Cardiac ventricle fibroblast (primary cell): ENCODE measurements around a stretch of chr16.

- RAMPAGE, long total RNA: no peak
Measured at GRCh38 chr16:57797489-57798381, 4.6 kb downstream of the KIFC3 start.

DNA sequence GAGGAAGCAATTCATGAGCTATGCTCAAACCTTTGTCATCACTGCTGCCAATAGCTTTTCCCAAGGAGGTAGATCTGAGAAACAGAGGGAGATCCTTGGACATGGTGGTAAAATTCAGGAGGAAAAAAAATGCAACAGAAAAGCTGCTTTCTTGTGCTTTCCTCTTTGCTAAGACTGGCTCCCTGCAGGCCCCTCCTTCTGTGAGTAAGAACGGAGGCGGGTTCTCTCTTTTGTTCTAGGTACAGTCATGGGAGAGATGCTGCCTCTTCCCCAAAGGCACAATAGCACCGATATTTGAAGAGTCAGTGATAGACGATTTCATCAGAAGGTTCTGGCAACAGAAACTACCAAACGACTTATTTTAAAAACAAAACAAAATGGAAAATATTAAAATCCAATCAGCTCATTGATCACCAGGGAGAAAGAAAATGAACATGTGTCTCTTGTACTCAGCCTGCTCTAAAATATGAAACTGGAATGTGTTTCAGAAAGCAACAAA lies 32.6 kb upstream of the KIFC3 start:
- RAMPAGE, long total RNA: no peak

DNA sequence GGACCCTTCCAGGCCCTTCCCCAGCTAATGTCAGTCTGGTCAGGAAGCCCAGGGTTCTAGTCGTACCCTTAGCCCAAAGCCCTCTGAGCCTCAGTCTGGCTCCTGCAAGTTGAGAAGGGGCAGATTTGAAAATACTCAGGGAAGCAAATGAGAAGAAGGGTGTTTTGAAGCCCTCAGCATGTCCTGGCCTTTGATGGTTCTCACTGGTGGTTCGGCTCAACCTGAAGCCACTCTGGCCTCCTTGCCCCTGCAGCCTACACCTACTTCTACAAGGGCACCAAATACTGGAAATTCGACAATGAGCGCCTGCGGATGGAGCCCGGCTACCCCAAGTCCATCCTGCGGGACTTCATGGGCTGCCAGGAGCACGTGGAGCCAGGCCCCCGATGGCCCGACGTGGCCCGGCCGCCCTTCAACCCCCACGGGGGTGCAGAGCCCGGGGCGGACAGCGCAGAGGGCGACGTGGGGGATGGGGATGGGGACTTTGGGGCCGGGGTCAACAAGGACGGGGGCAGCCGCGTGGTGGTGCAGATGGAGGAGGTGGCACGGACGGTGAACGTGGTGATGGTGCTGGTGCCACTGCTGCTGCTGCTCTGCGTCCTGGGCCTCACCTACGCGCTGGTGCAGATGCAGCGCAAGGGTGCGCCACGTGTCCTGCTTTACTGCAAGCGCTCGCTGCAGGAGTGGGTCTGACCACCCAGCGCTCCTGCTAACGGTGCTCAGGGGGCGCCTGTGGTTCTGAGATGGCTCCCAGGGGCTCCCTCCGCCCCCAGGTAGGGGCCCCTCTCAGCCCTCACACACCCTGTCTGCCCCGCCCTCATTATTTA lies 19.4 kb downstream of the MMP15 start:
- RAMPAGE, long total RNA: no peak

- RAMPAGE, long total RNA: no peak
Measured at GRCh38 chr16:58196692-58197547, 986 bp downstream of the CSNK2A2 start.

DNA sequence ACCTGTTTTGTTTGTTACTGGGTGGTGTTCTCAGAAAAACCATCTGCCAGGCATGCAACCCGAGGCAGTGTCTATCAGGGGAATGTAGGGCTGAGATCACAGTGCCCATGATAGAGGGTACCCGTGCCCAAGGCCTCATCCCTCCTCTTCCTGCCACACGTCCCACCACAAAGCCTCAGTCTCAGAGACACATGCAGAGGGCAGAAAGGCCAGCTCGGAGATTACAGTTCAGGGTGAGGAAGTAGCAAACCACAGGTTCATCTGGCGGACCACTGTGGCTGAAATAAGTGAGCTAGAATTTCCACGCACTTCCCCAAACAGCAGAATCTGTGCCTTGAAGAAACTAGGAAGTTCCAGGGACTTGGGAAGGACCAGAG lies 33.8 kb downstream of the GINS3 start:
- RAMPAGE, long total RNA: no peak

DNA sequence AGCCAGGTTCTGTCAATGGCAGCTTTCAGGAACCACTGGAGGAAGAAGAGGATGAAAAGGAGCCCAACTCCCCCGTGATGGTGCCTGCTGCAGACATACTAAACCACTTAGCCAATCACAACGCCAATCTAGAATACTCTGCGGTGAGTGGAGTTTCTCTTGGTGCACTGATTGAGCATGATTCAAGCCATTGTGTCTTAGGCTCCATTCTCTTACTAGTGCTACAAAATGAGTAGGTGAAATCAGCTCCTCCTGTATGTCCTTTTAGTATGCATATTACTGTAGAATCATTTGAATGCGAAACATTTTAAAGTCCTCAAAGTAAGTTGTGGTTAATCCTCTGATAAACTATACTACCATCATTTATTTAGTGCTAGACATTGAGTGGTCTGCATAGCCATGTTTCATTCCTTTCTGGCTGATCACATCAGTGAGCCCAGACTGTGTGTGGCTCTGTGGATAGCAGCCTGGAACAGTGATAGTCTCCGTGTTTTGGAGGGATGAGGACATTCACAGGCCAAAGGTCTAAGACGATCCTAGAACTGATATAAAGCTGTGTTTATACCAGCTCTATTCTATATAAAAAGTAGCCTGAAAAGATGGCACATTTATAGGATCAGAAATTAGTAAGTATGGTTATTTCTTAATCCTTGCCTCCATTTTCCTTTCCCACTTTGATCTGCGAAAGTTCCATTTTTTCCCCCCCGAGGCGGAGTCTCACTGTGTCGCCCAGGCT lies 1.6 kb downstream of the SETD6 start:
- RAMPAGE, long total RNA: no peak

GRCh38 chr16:58542174-58542750 lies 26.9 kb downstream of the SETD6 start:
- RAMPAGE, long total RNA: no peak

DNA sequence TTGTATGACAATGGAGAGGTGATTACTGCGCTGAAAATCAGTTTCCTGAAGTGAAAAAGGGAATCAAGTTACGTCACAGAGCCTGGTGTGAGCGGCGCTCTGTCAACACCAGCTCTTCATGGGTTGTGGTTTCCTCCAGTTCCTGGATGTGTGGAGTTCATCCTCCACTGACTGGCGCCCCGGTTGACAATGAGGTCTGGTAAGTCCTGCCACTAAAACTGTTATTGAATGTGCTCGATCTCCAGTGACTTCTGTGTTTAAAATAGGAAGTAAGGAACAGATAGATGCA lies 21.8 kb upstream of the GOT2 start:
- RAMPAGE, long total RNA: no peak

DNA sequence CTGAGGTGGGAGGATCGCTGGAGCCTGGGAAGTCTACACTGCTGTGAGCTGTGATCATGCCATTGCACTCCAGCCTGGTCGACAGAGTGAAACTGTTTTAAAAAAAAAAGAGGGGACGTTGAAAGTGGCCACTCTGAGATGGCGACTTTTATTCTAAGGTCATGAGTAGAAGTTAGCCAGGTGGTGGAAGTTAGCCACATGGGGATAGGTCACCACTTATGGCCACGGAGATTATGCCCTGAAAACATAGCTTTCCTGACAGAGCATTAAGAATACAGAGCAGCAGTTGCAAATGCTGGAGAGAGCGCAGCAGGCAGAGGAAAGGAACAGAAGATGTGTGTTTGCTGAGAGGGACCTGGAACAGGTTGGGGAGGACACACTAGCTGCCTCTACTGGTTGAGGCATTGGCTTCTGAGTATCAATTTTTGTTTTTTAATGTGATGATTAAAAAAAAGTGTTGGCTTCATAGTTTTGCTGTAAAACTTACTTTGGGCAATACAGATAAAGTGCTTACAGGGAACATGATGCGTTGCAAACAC lies 118.3 kb upstream of the GOT2 start:
- RAMPAGE, long total RNA: no peak

DNA sequence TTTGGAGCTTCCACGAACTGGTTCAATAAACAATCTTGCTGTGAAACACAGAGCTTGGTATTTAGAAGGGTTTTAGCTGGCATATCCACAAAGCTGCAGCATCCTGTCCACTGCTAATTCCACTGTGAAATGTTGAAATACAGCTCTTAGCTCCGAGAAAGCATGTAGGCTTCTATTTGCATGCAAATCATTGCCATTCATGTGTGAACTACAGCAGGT lies 128.4 kb upstream of the GOT2 start:
- RAMPAGE, long total RNA: no peak

GRCh38 chr16:59170008-59170477 lies 435.9 kb upstream of the GOT2 start:
- RAMPAGE, long total RNA: no peak

DNA sequence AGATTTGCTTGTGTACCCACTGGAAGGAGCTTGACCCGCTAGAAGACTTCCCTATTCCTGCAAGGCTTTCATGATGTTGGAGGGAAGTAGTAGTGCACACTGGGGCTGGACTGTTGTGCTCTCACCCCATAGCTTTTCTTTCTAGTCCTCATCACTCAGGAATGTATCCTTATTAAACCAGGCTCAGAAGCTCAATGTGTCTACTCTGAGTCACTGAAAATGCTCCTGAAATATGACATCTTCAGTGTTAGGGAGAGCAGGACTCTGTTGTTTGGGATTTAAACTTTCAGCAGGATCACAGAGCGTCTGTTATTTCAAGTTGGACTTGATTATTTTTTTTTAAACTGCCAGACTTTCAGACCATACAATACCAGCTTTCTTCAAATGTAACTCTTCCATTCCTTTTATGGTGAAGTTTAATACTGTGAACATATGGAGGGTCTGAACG lies 257.6 kb downstream of the CDH11 start:
- RAMPAGE, long total RNA: no peak

GRCh38 chr16:65071325-65072278 lies 50.3 kb downstream of the CDH11 start:
- RAMPAGE, long total RNA: no peak

GRCh38 chr16:65124155-65124462 lies 2.2 kb upstream of the CDH11 start:
- RAMPAGE, long total RNA: no peak

- RAMPAGE, long total RNA: no peak
Measured at GRCh38 chr16:65176507-65177188, 54.8 kb upstream of the CDH11 start.

DNA sequence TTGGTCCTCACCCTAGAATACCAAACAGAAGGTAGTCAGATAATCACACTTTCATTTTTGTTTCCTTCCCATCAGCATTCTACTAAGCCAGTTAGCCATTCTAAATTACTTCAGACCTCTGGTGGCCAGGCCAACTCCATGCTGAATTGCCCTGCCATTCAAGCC lies 420.9 kb upstream of the CDH5 start:
- RAMPAGE, long total RNA: no peak

DNA sequence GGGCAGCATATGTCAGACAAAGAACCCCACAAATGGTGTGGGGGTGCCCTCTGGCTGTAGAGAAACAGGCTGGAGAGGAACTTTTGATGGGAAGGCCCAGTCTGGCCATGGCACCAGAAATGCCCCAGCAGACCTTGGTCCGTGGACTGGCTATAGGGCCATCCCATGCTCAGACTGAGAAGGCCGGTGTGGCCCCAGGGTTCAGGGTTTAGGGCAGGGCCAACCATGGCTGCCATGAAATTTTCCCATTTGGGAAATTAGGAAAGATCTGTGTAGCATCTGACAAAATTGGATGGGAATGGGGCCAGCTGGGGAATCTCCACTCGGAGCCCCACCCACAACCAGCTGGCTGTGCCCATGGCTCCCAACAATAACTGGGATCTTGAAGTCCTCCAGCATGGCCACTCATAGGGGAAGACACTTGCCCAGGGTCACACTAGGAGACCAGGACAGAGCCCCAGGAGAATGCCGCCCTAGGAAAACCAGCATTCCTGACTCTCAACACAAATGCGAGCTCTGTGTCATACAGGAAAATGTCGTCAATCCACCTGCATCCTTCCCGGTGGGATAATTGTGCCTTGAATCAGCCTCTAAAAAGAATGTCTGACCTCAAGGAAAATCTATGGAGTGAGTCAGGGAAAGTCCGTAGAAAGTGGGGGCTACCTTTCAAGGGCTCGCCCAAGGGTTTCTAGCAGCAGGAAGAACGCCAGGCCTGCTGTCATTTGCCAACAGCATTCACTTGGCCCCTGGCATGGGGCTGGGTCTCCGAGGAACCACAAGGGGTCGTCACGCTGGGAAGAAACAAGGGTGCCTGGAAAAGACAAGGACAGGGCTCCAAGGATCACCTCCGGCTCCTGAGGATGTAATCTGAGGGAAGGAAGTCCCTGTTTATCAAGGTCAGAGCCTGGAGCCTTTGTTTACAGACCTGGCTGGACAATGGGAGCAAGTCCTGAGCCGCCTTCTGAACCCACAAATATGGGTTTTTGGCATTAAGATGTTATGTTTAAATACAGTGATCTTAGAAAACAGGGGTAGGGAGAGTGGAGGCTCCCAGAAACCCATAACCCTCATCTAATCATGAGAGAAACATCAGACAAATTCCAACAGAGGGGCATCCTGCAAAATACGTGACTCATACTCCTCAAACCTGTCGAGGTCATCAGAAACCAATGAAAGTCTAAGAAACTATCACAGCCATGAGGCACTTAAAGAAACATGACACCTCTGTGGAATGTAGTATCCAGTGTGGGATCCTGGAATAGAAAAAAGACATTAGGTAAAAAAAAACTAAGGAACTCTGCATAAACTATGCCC lies 15.9 kb downstream of the CDH5 start:
- RAMPAGE, long total RNA: no peak

DNA sequence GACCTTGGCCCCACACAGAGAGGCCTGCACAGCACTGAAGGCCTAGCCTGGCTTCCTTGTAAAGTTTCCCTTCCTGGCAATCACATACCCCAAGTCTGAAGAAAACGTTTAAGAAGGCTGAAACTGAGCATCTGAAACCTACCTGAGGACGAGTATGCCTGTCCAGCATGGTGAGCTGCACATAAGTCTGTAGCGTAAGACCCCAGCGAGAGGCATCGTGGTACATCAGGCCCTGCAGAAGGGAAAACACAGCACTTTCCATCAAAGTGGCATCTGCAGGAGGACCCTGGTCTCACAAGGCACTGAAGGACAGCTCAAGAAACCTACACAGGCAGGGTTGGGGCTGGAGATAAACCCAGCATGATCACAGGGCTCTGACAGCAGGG lies 18.7 kb downstream of the TK2 start:
- RAMPAGE, long total RNA: no peak

GRCh38 chr16:66741356-66741862 lies 10.0 kb downstream of the DYNC1LI2 start:
- RAMPAGE, long total RNA: no peak

DNA sequence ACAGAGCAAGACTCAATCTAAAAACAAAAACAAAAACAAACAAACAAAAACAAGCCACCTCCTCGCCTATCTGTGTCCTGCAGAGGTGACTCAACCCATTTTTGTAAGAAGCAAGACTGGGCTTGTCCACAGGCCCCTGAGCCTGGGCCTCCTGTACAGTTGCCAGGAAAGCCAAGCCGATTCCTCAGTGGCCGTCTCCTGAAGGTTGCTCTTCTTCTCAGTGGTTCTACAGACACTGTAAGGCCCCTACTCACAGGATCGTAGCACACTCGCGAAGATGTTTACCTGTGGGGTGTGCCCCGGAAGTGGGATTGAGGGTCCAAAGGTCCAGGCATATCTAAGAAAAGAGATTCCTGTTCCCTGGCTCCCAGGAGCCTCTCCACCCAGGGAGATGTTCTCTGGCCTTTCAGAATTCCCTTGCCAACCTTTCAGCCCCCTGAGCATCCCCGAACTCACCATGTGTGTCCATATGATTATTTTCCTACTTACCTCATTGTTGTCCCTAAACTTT lies 7.6 kb upstream of the CES3 start:
- RAMPAGE, long total RNA: no peak